Metastatic Pancreatic Carcinoma in the Ovary (tissue), 1 donor: ENCODE measurements around a stretch of chr18.

GRCh38 chr18:79506143-79507428 is 110.9 kb downstream of the NFATC1 start:
- PRO-cap = no peak

DNA sequence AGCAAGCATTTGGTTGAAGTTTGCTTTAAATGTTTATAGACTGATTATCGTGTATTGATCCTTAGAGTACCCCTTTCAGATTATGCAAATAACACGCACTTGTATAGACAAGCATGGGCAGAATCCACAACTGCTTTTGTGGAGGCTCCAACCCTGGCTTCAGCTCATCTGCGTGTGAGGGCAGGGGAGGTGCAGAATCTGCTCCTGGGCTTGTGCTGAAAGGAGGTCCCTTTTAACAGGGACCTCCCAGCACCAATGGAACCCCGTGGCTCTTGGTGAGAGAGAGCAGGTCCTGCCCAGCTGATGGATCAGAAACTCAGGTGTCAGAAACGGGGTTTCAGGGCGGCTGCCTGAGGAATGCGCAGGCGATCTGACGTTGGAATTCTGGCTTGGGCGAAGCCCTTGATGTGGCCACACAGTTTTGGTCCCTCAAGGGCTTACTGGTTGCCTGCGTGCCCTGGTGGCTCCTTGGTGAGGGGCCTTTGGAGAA is 3.7 kb downstream of the CTDP1 start:
- PRO-cap = no peak

DNA sequence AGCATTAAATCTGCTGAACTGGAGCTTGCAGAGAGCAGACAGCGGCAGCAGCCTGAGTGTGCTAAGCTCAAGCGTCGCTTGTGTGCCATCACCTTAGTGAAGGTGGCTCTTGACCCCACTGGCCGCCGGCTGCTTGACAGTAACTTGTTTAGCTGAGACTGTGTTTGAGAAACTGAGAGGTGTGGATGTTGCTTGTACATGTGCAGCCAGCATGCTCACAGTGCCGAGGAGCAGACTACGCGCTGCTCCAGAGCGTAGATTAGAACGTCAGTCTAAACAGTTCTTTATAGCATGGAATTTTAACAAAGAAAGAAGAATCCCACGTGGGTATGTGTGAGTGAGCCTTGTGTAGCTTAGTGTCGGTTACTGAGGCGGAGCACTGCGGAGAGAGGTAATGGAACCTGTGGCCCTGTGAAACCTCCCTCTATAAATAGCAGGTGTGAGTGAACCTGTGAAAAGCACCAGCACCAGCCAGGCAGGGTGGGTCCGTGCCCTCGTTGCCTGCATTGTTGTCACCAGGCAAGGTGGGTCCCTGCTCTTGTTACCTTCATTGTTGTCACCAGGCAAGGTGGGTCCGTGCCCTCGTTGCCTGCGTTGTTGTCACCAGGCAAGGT is 4.5 kb downstream of the CTDP1 start:
- PRO-cap = no peak

GRCh38 chr18:79707092-79707900 is 27.7 kb downstream of the CTDP1 start:
- PRO-cap = no peak

DNA sequence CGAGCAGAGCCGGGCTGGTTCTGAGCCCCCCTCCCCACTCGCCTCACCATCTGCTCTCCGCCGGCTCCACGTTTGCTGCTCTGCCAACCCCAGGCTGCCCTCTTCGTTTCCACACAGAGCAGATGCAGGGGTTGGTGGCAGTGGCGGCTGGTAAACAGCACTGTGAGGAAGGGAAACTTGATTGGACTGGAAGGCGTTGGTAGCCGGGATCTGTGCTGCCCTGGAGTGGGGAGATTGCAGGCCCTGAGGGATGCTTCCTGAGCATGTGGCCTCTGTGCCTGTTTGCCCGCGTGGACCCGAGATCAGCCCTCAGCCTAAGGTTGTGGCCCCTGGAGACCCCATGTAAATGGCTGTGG is 38.7 kb downstream of the CTDP1 start:
- PRO-cap = no peak

GRCh38 chr18:79730102-79730692 is 50.6 kb downstream of the CTDP1 start:
- PRO-cap = no peak

DNA sequence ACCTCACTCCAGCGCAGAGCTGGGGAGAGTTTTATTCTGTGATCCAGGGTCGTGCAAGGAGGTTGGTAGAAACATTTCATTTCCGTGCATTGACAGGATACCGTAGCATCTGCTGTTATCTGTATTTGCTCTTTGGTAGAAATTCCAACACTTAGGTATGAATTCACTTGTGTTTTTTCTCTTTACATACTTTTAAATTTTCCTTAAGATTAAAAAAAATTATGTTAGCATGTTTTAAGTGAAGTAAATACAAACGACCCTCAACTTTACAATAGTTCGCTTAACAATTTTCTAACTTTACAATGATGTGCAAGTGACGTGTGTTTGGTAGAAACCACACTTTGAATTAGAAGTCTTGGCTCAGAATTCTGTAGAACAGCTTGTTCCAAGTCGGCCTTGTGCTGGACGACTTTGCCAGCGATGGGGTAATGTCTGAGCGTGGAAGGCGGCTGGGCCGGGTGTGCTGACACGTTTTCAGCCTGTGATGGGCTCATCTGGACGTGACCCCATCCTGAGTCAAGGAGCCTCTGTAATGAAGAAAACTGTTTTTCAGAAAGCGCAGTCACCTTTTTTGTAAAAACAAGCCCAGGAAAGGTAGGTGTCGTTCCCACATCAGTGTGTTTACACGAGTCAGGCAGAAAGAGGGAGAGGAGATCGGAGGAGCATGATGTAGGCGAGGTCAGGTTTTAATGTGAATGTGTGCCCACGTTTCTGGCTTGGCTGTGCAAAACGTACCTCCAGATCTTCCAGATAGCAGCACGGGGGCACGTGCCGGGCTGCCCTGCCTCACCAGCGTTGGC is 54.3 kb downstream of the CTDP1 start:
- PRO-cap = no peak

DNA sequence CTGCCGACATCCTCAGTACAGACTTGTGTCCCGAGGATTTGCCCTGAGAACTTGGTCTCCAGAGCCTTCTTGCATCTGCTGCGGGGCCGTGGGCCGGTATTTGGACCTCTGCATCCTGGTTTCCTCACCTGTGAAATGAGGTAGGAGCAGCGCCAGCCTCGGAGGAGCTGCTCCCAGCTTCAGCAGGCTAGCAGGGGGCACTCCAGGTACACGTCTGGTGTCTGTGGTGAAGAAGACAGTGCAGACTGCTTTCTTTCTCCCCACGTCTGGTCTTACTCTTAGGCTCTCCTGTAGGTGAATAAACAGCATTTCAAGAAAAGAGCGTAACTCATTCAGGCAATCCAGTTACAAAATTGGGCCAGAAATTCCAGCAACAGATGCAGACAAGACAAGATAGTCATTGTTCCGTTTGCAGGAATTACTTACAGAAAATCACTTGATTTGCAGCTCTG is 58.7 kb downstream of the CTDP1 start:
- PRO-cap = no peak

DNA sequence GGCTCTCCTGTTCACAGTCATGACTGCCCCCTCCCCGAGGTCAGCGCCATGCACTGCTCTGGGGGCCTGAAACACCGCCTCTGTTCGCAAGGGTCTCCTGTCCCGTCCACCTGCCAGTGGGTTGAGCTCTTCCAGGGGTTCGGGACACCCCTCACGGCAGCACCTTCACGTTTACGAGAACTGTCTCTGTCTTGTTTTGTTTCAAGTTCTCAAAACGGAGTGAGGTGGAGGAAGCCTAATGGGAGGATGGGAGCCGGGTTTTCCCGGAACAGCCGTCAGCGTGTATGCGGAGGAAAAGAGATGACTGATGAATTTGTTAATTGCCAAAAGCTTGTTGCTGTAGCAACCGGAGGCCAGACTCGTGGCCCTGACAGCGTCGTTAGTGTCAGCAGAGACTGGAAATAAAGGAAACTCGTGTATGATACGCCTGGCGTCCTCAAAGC is 48.1 kb upstream of the KCNG2 start:
- PRO-cap = no peak

GRCh38 chr18:79902327-79903523 is 48.7 kb downstream of the SLC66A2 start:
- PRO-cap = no peak

- PRO-cap = no peak
Measured at GRCh38 chr18:79926887-79927627, 24.4 kb downstream of the SLC66A2 start.

- PRO-cap = no peak
Measured at GRCh38 chr18:79940378-79940960, 11.0 kb downstream of the SLC66A2 start.

DNA sequence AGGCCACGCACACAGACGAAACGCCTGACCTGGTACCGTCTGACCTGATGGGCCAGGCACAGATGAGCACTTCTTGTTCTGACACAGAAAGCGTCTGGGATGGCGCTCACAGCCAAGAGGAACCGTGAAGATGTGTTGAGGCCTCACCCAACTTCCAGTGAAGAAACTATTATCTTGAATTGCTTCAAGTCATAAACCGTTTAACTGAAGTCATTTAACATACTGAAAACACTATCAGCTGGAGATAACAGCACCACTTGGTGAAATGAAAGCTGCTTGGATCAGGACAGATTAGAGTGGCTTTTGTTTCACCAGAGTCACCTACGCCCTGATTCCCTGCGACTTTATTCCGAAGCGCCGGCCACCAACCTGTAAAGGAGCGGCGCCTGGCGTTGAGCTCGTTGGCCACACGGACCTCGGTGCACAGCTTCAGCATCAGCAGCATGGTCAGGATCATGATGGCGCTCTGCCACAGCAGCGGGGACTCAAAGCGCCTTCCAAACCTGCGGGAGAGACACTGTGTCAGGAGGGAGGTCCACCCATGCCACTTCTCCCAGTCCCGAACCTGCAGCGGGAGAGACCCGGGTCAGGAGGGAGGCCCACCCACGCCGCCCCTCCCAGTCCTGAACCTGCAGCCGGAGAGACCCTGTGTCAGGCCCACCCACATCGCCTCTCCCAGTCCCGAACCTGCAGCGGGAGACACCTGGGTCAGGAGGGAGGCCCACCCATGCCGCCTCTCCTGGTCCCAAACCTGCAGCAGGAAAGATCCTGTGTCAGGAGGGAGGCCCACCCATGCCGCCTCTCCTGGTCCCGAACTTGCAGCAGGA is 8.3 kb downstream of the SLC66A2 start:
- PRO-cap = no peak

DNA sequence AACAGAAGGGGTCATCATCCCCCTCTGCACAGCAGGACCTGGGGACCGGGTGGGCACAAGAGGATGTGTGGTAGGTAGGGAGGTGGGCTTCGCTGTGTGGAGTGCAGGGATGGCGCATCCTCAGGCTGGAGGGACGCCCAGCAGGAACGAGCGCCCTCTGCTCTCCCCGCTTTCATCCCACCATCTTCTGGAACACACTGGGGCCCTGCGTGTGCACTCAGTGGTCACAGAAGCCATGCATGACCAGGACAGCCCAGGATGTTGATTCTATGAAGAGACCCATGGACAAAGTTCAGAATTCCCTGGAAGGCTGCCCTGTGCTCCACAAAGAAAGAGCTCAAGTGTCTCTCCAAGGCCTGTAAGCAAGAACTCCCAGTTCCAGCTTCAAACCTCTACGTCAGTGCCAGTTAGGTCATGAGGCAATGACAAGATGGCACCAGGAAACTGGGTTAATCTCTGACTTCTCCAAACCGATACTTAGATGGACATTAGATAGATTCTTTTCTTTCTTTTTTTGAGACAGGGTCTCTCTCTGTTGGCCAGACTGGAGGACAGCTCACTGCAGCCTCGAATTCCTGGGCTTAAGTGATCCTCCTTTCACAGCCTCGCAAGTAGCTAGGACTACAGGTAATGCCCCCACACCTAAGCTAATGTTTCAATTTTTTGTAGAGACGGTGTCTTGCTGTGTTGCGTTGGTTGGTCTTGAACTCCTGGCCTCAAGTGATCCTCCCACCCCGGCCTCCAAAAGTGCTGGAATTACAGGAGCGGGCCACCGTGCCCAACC is 3.4 kb downstream of the SLC66A2 start:
- PRO-cap = no peak

GRCh38 chr18:80135810-80136898 is 27.1 kb downstream of the ADNP2 start:
- PRO-cap = no peak

DNA sequence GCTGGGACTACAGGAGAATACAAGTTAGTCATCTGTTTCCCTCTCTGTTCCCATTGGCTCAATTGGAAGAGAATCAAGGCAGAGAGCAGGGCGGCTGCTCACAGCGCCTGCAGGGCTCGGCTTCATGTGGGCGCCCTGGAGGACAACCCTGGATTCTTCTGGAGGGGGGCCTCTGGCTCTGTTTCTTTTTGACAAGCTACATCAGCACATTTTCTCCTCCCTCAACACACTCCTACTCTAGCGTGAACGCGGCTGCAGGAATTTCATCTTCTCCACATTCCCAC is 50.8 kb downstream of the PARD6G start:
- PRO-cap = no peak

DNA sequence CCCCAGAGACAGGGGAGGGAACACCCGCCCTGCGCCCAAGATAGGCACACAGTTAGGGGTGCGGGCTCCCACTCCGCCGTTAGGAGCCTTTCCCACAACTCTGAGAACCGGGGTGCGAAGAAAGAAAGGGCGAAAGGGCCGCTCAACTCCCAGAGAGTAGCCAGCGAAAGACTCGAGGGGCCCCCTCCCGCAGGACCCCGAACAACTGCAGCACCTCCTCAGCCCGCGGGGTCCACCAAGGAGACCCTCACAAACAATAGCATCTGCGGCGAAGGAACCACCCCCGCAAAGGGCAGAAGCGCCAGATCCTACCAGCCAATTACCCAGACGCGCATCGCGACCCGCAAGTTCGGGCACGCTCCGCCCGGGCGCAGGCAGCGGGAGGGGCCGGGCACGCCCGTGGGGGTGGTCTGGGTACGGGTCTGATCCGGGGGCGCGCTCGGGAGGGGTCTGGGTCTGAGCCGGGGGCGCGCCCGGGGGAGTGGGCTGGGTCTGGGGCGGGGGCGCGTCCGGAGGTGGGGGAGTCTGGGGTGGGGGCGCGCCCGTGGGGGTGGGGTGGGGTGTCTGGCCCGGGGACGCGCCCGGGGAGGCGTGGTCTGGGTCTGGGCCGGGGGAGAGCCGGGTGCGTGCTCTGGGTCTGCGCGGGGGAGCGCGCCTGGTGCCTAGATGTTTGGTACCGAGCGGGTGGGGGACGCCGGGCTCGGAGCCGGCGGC is 1.1 kb downstream of the PARD6G start:
- PRO-cap = no peak

- PRO-cap = no peak
Measured at GRCh38 chr18:80262384-80262867, 15.1 kb upstream of the PARD6G start.